Pulmonary artery (tissue), 1 donor: ENCODE measurements around a stretch of chr16.

GRCh38 chr16:85429757-85430503 is 183.2 kb upstream of the GSE1 start:
- PRO-cap, result no peak

GRCh38 chr16:85465845-85466389 is 147.2 kb upstream of the GSE1 start:
- PRO-cap, result no peak

- PRO-cap, result no peak
These were observed 97.1 kb upstream of the GSE1 start for GRCh38 chr16:85516062-85516479.

- PRO-cap, result no peak
These were observed 88.1 kb upstream of the GSE1 start for GRCh38 chr16:85524841-85525568.

- PRO-cap, result no peak
These were observed 76.2 kb upstream of the GSE1 start for GRCh38 chr16:85536819-85537466.

- PRO-cap, result no peak
These were observed 50.7 kb upstream of the GSE1 start for GRCh38 chr16:85562029-85563183.

GRCh38 chr16:85570325-85571448 is 42.4 kb upstream of the GSE1 start:
- PRO-cap, result no peak

DNA sequence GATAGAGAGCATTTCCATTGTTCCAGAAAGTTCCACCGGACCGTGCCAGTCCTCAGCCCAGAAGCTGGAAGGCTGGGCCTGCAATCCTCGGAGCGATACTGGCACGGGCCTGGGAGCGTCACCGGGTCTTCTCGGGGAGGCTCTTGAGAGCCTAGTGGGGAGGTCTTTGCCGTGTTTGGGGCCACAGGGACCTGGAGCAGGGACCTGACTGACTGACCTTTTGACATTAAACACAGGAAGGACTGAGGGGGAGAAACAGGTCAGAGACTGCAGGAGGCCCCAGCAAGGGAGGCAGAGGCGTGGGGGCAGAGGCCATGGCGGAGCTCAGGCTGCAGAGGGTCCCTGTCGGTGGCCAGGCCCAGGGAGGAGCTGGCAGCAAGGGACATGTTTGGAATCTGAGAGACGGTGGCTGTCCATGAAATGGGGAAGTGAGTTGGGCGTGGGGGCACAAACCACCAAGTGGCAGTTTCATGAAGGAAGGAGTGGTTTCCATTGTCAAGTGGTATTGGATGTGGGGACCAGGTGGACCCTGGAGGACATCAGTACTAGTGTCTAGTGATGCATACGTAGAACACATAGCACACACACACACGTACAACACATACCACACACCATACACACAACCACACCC is 41.6 kb upstream of the GSE1 start:
- PRO-cap, result no peak

- PRO-cap, result no peak
These were observed 33.1 kb upstream of the GSE1 start for GRCh38 chr16:85579693-85580779.

DNA sequence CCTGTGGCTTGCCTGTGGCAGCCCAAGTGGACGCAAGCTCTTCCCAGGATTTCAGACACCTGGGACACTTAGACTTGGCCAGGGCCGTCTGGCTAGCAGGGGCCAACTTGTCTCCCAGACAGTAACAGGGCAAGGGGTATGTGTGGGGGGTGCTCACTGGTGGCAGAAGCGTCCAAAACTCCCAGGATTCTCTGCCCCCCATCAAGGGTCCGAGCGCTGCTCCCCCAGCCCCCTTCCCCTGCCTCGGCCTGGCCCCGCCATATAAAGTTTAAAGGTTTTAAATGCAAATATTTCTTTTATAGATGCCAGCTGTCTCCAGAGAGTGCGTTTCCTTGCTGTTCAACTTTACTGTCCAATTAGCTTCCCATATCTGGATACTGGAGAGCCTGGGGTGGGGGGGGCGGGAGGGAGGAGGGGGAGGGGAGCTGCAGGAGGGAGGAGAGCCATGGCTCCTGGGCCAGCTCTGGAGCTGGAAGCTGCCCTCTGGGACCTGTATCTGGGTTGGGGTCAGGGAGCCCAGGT is 6.4 kb upstream of the GSE1 start:
- PRO-cap, result no peak

DNA sequence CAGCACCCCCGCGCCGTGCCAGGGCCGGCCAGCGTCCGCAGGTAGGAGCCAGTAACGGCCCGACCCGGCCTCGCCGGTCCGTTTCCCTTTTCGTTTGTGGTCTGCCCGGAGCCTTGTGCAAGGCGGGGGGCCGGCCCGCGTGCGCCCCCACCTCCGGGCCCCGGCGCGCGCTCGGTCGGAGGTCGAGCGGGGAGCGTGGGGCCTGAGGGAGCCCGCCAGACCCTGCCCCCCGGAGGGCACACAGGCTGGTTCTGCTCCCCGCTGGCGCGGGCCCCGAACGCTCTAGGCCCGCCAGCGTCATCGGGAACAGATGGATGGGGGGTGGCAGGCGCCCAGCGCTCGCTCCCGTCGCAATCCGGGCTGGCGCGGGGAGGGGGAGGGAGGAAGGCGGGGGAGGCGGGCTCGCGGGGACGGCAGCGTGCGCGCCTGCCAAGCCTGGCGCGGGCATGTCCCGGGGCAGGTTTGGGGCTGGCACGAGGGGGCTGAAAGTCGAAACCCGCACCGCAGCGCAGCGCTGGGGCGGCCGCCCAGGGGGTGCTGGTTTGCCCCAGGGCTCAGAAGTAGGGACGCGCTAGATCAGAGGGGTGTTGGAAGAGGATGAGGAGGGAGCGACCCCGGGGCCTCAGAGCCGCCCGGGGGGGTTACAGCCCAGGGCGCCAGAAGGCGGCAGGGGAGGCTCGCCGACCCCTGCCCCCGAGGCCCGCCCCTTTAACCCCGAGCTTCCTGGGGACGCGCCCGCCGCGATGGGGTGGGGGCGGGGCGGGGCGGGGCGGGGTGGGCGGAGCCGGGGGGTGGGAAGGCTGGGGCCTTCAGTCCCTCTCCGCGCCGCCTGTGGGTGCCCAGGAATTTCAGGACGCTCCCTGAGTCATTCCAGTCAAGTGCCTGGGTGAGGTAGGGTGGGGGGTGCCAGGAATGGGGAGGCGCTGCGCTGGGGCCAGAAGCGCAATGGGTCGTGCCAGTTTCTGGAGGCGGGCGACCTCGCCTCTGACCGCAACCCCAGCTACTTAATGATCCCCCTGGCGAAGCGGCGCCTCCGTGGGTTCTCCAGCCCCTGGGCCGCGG is 1.3 kb upstream of the GSE1 start:
- PRO-cap, result bidirectional peak, plus-strand start at position 381 of the sequence, minus-strand start at position 284 of the sequence; bidirectional peak, plus-strand start at position 812 of the sequence, minus-strand start at position 710 of the sequence; bidirectional peak, plus-strand start at position 894 of the sequence, minus-strand start at position 821 of the sequence

DNA sequence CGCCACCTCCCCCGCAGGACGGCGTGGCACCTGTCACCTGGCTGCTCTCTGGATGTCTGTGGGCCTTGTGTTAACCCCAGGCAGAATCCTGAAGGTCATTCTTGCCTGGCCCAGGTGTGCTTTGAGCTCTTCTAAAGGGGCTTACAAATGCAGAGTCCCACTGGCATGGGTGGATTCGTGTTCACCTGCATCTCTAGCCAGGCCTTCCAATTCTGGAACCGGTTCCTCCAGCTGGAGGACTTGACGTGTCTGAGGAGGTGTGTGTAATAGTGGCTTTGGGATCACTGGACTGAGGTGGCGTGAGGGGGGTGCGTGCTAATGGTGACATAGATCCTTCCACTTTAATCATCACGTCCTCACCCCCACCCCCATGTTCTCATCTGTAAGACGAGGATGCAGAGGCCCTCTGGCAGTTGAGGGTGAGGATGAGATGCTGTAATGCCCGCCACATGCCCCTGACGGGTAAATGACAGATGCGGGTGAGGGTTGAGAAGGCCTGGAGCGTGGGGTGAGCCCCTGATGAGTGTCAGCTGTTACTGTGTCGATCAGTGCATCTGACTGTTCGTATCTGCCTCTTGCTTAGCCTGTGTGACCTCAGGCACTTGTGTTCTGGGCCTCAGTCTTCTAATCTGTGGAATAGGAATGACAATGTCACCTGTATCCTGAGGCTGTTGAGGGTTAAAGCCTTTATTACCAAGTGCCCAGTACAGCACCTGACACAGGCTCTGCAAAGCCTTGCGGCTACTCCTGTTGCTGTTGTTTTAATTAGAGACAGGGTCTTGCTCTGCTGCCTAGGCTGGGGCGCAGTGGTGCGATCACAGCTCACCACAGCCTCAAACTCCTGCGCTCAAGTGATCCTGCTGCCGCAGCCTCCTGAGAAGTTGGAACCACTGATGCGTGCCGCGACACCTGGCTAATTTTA is 5.0 kb downstream of the GSE1 start:
- PRO-cap, result no peak

DNA sequence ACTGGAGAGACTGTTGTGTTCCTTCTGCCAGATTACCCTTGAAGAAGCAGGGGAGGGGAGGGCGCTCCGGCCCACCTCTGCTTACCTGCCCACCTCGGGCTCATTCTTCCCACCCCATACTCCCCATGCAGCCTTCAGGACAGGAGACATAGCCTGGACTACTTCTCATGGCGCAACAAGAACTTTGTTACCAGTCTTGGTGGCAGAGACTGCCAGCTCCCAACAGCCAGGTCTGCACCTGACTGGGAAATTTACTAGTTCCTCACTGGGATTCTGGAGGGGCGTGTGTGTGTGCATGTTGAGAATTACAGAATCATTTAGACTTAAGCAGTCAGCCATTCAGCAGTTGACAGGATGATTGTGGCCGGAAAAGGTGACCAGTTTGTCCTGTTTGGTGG is 8.6 kb downstream of the GSE1 start:
- PRO-cap, result no peak

GRCh38 chr16:85661891-85662458 is 26.8 kb downstream of the GINS2 start:
- PRO-cap, result no peak

GRCh38 chr16:85690425-85691006 is 1.8 kb upstream of the GINS2 start:
- PRO-cap, result no peak

DNA sequence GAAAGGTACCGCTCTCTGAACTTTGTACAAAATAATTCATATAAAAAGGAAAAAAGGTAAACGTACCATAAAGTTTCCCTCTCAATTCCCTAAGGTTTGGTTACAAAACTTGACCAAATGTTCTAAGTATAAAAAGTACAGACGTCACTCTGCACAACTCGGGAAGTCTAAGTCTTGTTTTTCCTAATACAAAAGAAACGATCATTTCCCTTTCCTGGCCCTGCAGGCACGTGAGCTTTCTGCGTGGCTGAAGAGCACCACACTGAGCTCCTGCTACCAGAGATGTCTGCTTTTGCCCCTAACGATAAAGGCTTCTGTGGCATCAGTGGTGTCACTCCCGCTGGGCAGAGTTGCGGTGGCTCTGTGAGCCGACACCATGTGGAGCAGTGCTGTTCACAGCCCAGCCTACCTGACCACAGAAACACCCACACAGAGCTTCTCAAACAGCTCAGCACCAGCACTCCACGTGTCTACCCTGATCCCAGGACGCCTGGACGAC is 20.5 kb downstream of the EMC8 start:
- PRO-cap, result no peak

GRCh38 chr16:85805723-85806458 is 6.4 kb downstream of the COX4I1 start:
- PRO-cap, result no peak

- PRO-cap, result no peak
These were observed 7.2 kb downstream of the COX4I1 start for GRCh38 chr16:85806564-85807176.

GRCh38 chr16:85901767-85902415 is 2.9 kb downstream of the IRF8 start:
- PRO-cap, result no peak

DNA sequence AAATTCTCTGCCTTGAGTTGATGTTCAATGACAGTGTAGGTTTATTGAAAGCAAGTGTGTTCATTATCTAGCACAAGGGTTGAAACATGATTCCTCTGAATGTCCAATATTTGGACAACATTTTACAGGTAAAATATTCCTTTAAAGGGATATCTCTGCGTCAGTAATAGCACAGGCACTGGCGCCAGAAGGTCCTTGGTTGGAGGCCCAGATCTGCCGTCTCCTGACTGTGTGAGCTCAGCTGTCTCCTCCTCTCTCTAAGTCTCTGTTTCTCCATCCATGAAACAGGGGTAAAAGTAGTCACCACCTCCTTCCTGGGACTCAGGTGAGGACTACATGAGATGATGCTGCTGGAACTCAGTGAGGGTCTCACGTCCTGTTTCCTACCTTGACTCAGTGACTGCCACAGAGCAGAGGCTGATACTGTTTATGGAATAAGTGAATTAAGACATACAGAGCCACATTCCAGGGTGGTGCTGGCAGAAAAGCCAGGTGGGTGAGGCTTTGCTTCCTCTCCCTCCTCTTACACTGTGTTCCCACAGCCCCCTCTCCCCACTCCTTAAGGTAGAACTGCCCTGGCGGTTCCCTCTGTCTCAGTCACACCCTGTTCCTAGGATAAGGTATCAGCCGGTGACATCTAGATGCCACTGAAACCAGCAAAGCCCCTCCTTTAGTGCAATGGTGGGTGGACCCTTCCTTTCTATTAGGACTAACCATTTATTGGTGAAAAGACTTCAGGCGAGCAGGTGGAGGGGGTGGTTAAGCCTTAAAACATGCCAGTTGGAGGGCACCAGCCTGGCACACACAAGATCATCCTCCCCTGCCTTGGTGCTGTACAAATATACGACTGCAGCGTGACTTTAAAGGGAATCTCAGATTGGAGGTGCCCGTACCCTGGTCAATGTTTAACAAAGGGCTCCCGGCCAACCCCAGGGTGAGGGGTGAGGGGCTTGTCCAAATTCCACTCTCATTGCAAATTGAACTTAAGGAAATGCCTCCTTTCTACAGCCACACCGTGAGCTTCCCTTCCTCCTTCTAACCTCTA is 76.0 kb downstream of the IRF8 start:
- PRO-cap, result no peak